ENCODE data around the gene SANBR.

DNA sequence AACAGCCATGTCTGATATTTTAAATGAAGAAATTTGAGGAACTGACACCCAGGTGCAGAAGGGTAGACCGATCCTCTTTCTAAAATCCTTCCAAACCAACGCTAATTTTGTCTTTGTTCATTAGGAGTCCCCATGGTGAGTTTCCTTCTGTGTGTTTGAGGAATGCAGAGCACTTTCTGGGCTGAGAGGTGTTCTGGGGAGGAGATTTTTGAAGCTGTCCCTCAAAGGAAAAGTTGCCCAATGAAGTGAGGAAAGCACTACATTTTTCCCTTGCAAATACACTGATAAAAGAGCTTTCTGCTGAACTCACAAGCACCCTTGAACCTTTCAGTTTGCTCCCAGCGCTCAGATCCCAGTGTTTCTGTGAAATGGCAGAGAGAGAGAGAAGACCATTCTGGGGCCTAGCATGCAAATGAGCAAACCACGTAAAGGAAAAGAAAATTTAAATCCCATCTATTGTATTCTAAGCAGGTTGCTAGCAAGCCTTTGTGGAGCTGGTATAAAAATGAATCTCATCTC is 299.6 kb upstream of the FANCL start:
- RRBS = no CpG with 5 or more reads among the region's 4 CpGs

- RRBS = no CpG with 5 or more reads among the region's 14 CpGs
These were observed 235.5 kb downstream of the BCL11A start for GRCh38 chr2:60317813-60318446.

DNA sequence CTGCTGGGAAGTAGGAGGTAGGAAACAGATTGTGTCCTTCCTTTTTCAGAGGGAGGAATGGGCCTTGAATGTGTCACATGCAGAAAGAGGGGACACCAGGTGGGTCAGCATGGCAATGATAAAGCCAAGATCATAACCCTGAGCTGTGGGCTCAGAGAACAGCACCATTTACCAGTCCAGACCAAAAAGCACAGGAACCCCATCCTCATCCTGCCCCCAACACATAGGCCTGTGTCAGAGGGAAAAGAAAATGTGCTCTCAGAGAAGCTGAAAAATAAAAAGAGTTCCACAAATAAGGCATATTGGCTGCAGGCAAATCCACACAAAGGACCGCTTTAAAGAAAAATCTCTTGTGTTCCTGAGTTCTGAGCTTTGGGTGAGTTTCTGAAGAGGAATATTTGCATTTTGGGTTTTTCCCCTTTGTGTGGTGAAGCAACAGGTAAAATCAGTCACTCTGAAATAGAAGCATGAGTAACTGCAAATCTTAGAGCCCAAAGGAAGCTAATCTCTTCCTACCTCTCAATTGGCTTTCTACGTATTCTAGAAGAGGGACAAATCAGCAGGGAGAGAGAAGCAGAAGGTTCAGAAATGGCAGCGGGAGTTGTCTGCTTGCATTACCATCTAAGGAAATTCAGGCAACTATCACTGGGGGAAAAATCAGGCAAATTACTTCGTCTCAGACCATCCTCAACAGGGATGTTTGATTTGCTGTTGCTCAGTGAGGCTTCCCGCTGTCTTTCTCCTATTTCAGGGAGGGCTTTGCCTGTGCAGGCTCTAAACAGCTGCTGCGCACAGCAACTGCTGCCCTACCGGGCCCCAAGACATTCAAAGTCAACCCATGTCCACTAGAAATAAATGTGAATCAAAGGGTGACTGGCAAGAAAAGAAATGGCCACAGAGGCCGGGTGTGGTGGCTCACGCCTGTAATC is 106.7 kb downstream of the BCL11A start:
- RRBS = 10% methylated on average over 2 of the region's 9 CpGs

GRCh38 chr2:60508253-60508883 is 45.1 kb downstream of the BCL11A start:
- RRBS = no CpG with 5 or more reads among the region's 8 CpGs

GRCh38 chr2:60787402-60788090 is 31.5 kb downstream of the PAPOLG start:
- RRBS = no CpG with 5 or more reads among the region's 12 CpGs

DNA sequence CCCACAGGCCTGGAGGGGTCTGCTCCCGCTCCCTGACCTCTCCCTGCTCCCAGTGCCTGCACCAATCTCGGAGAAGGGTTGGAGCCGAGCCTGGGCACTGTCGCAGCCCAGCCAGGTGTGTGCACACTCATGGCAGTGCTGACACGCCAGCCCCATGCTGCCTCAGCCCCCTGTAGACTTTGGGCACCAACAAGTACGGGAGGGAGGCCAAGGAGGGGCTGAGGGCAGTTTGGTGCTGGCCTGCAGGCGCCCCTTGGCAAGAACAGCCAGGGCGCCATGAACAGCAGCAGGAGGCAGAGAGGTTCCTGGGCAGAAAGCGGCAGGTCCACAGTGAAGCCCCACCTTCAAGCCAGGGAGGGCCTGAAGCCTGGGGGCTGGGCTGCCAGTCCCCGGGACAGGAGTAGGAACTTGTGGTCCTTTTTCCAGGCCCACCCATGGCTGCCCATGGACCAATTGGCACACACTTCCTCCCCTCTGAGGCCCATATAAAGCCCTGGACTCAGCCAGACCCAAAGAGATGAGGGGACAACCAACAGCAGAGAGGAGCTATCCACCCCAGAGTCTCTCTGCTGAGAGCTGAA is 44.1 kb upstream of the PEX13 start:
- RRBS = no CpG with 5 or more reads among the region's 10 CpGs

GRCh38 chr2:61065830-61066897 is at the start of gene SANBR:
TSS of gene SANBR (plus strand) at chr2:61065871.
- RRBS = 1% methylated on average over 37 of the region's 98 CpGs

- RRBS = no CpG with 5 or more reads among the region's 8 CpGs
These were observed 14.4 kb downstream of the C2orf74 start for GRCh38 chr2:61176470-61176763.

- RRBS = 90% methylated on average over 4 of the region's 20 CpGs
These were observed 16.3 kb downstream of the C2orf74 start for GRCh38 chr2:61178176-61178718.

GRCh38 chr2:61179569-61180489 is 17.8 kb downstream of the C2orf74 start:
- RRBS = no CpG with 5 or more reads among the region's 13 CpGs

GRCh38 chr2:61469785-61470460 is 964 bp downstream of the USP34 start:
- RRBS = 1% methylated on average over 24 of the region's 32 CpGs

DNA sequence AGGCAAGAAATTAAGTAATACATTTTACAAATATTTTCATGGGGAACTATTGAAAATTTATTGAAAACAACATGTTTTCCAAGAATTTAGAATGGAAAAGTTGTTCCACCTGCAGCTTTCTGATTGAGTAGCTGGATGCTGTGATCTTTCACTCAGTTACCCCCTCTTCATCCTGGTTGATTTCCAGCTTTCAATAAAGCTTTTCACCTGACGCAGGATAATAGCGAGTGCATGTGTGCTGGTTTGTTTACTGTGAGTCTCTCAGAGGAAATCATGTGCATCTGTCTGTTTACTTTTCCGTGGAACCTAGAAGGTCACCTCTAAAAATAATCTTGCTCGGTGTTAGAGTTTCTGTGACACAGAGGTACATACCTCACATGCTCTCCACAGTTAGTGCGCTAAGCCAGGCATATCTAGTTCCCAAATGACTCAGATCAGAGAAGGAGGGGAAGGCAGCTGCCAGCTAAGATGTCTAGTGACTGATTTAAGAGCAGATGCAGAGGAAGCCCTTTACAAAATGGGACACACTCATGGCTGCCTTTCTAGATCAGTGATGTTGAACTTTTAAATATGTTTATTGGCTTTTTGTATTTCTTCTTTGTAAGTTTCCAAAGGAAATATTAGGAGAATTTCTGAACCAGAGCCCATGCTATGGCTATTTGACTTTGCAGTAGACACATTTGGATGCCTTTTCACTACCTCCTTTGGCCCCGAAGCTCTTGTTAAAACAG is 145.9 kb downstream of the FAM161A start:
- RRBS = no CpG with 5 or more reads among the region's 6 CpGs

GRCh38 chr2:61710747-61711038 is 143.2 kb downstream of the FAM161A start:
- RRBS = no CpG with 5 or more reads among the region's 4 CpGs

DNA sequence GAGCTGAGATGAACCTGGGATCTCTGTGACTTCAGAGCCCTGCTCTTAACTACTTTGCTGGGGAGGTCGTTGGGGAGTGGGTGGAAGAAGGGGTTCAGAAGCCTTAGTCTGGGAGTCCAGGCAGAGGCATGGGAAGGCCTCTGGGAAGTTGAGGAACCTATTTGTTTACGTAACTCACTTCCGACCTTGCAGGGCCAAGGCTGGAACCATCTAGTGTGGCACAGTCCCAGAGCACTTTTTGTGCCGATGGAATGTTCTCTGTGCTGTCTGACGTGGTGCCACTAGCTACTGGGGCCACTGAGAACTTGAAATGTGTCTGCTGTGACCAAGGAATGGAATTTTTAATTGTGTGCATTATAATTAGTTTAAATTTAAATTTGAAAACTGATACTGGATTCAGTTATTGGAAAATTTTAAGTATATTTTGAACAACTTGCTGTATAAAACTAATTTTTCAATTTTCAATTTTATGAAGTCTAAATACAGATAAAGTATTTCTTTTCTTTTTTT is 139.6 kb downstream of the FAM161A start:
- RRBS = no CpG with 5 or more reads among the region's 5 CpGs

DNA sequence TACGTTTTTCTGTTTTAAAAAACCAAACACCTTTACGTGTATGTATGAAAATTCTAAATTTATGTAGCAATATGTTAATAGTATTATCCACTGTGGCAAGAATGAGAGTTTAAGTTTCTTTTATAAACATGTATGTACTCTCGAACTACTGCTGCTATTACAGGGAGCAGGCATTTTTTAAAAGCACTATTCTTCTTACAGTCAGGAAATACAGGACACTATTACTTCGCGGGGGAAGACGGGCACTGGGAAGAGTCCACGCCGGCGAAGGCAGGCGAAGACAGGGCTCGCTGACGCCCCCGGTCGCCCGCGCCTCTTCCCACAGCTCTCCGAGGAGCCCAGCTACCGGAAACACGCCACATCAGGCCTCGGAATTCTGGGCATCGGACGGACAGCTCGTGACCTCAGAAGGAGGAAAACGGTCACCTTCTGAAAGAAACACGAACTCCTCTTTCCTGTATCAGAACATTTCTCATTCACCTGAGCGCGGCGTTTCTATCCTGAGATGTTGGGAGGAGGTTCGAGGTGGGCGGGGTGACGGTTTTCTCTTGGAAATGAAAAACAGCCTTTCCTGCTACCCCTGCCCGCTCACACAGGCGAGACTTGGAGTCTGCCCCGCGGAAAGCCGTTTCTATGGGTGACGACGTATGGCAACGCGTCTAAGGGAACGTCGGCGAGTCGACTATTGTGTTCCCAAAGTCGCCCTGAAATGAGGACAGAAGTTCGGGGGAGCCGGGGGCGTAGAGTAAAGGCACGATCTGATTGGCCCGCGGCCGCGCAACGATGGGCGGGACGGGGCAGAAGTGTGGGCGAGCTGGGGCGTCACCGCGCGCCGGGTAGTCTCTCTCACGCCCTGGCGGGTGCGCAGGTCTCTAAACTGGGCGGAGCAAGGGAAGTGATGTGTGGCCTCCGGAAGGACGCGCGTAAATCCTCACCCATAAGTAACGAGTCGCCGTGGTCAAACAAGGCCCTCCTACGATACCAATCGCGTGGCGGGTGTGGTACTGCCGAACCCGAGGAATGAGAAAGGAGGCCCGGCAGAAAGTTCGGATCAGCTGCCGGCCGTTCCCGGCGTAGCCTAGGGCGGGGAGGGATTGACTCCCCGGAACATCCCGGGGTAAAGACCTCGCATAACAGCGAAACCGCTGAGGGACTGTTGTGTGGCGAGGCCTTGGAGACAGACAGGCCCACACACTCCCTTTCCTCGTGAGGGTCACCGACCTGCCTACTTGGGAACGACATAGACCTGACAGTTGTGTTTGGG is 89.9 kb downstream of the FAM161A start:
- RRBS = 4% methylated on average over 25 of the region's 95 CpGs

- RRBS = no CpG with 5 or more reads among the region's 36 CpGs
These were observed 760 bp upstream of the FAM161A start for GRCh38 chr2:61854336-61855303.

DNA sequence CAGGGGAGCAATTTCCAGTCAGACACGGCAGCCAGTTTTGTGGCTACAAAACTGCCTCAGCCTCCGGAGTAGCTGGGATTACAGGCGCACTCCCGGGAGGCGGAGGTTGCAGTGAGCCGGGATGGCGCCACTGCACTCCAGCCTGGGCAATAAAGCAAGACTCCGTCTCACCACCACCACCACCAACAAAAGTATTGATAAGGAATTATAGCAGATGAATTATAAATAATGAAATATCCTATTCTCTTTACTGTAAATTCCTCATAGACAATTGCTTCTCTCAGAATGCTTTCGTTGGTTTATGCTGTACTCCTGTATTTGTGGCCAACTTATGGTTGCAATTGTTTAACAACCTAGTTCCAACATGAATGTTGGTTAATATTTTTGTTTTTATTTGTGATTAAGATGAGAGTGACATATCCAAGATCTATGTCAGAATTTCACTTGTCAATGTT is 1.5 kb upstream of the FAM161A start:
- RRBS = no CpG with 5 or more reads among the region's 9 CpGs

GRCh38 chr2:62406358-62406800 is 99.6 kb downstream of the TMEM17 start:
- RRBS = no CpG with 5 or more reads among the region's 6 CpGs

DNA sequence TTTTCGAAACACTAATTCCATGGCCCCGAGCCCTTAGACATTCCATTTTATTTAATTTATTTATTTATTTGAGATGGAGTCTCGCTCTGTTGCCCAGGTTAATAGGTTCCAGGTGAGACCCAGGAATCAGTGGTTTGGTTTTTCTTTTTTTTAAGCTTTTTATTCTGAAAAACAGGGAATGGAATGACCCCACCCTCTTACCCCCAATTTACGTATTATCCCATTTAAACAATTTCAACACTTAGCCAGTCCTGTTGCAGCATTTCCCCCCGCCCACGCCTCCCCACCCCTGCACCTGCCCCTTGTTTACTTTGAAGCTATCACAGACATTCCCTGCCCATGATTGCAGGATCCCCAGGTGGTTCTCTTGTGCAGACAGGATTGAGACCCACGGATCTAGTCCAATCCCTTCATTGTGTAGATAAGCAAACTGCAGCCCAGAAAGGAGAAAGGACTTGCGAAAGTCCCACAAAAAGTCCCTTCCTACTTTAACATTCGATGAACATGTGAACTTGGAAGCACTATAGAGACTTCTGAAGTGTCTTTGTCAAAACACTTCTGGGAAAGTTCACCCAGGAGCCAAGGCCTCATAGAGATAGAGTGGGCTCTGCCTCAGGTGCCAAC is 39.0 kb downstream of the TMEM17 start:
- RRBS = no CpG with 5 or more reads among the region's 9 CpGs

GRCh38 chr2:62564234-62564861 is 58.4 kb upstream of the TMEM17 start:
- RRBS = no CpG with 5 or more reads among the region's 7 CpGs